ENCODE measurements around the genes MYOD1 and HTATIP2.

DNA sequence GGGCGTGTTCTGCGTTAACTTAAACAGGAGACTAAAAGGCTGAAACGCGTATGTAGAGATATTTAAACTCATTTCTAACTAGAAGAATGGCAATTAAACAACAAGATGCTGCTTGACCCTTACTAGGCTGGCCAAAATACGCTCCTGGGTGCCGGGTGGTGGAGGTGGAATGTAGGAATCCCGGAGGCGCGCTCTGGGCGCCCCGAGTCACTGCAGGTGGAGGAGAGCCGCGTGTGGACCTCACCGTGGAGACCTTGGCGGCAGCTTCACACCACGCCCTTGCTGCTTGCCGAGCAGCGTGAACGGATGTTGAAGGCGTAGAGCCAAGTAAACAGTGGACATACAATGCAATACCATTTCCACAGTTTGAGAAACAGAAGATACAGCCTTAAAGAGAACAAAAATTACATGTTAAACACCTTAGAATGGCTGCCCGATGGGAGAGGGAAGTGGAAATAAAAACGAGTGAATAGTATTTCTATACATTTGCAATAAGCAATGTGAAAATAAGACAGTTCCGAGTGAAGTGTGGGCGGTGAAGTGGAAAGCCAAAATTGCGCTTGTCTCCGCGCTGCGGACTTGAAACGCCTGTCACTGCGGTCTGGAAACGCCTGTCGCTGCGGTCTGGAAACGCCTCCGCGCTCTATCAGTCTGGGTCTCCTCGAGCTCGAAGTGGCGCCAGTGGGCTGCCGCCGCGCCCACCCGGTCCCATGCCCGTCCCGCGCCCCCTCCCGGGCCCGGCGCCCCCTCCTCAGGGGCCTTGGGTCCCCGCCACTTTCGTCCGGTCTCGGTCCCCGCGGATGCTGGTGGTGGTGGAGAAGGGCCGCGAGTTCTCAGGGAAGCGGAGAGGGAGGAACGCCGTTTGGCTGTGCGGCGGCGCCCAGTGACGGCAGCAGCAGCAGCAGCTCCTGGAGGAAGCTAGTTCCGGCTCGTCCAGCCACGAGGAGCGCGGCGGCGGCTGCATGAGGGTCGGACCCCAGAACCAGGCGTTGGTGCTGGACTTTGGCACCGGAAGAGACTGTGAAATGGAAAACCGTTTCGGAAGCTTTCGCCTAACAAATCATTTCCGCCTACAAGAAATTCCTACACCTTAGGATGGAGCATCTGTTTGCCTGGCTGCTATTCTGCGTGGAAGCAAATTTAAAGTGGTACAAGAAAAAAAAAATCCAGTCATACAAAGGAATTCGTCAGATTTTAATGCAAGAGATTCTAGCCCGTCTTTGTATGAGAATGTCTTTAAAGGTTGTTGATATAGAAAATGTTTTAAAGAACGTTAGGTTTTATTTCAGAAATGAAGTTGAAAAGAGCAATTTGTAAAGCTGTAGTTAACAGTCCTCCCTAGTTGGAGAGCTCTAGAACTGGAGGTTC is 1.7 kb downstream of the NCR3LG1 start:
- PRO-cap = bidirectional peak, plus-strand start at position 940 of the sequence, minus-strand start at position 885 of the sequence

GRCh38 chr11:17541250-17542019 is 2.8 kb downstream of the USH1C start:
- PRO-cap = no peak

- PRO-cap = no peak
These were observed at the start of gene MYOD1 for GRCh38 chr11:17719203-17719752. Gene MYOD1, plus strand, starts transcription at chr11:17719571.

DNA sequence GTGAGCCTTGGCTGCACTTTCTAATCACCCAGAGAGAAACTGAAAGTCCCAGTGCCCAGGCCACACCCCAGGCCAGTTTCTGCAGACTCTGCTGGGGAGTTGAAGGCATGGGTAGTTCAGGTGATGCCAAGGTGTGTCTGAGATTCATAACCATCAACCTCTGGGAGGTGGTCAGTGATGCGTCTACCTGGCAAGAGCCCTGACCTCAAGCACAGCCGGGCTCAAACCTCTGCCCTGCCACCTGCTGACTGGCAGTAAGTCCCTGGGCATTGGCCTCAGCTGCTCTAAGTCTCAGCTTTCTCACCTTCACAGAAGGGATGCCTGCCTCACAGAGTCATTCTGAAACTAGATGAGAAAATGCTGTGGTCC is 1.7 kb downstream of the SAA2 start:
- PRO-cap = no peak

- PRO-cap = no peak
These were observed 1.8 kb downstream of the HPS5 start for GRCh38 chr11:18320097-18320491.

GRCh38 chr11:18392356-18392806 is 2.0 kb upstream of the LDHA start:
- PRO-cap = no peak

DNA sequence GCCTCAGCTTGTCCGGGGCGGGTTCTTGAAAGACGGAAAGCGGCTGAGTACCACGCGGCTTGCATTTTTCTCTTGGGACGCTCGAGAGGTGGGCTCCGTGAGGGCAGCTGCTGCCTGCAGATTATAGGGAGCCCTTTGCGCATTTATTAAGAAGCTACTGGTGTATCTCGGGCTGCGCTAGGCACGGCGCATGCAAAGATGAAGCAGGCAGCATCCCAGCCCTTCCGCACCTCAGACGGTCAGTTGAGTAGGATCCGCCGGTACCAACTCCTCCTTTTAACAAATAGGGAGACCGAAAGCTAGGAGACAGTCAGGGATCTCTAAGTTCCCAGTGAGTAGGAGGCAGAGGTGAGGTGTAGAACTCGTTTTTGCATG is 660 bp downstream of the LDHA start:
- PRO-cap = no peak

GRCh38 chr11:18704376-18704732 is 5.8 kb downstream of the TMEM86A start:
- PRO-cap = no peak

DNA sequence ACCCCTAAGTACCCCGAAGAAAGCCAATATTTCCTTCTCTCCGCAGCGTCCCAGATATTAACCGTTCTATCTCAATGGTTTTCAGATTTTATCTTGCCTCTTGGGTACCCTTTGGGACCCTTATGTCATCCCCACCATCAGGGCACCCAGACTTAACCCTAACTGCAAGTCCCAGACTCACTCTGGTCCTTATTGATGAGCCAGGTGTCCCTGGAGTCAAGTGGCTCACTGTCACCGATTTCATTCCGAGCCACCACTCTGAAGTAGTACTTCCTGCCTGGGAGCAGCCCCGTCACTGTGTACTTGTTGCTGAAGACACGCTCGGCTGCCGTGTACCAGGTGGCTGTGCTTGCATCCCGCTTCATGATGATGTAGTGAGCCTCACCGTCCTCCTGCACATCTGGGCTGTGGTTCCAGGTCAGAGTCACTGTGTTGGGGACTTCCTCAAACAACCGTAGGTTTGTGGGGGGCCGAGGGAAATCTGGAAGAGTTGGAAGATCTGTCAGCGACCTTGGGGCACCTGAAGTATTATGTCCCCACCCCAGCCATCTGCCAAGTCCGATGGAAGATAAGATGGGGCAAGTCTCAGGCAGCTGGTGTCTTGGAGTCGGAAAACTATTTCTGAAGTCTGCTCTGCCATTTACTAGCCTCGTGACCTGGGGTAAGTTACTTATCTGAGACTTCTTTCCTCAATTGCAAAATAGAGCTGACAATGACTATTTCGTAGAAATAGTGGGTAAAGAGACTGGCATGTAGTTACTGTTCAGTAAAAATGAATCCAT is 8.3 kb downstream of the TMEM86A start:
- PRO-cap = bidirectional peak, plus-strand start at position 399 of the sequence, minus-strand start at position 260 of the sequence

GRCh38 chr11:19135347-19136467 is 18.7 kb downstream of the ZDHHC13 start:
- PRO-cap = no peak

DNA sequence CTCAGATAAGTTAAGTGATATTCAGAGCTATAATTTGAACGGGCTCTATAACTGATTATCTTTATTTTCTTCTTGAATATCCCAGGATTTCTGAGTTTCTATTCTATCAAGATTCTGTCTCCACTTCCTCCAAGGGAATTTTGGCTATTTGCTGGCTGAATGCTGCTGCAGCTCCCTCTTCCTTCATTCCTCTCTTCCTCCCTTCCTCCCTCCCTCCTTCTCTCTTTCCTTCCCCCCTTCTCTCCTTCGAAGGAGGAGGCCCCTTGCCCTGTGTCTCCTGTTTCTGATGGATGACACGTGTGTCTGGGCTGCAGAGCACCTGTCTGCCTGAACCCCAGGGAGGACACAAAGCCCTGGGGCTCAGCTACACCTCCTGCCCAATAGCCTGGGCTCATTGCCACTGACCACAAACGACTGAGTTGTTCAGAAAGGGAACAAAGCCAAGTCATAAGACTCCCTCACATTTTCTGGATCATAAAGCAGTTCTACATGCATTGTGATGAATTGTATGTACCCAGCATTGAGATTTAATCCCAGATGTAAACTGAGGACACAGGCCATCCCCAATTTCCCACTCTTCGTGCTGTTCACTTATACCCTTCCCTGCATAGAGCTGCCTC is 1.4 kb downstream of the CSRP3 start:
- PRO-cap = no peak

GRCh38 chr11:19234464-19235254 is 6.1 kb downstream of the E2F8 start:
- PRO-cap = no peak

- PRO-cap = no peak
These were observed 188.4 kb upstream of the NAV2 start for GRCh38 chr11:19524015-19524920.

GRCh38 chr11:19633172-19633751 is 79.4 kb upstream of the NAV2 start:
- PRO-cap = no peak

GRCh38 chr11:19739653-19740437 is 27.2 kb downstream of the NAV2 start:
- PRO-cap = no peak

DNA sequence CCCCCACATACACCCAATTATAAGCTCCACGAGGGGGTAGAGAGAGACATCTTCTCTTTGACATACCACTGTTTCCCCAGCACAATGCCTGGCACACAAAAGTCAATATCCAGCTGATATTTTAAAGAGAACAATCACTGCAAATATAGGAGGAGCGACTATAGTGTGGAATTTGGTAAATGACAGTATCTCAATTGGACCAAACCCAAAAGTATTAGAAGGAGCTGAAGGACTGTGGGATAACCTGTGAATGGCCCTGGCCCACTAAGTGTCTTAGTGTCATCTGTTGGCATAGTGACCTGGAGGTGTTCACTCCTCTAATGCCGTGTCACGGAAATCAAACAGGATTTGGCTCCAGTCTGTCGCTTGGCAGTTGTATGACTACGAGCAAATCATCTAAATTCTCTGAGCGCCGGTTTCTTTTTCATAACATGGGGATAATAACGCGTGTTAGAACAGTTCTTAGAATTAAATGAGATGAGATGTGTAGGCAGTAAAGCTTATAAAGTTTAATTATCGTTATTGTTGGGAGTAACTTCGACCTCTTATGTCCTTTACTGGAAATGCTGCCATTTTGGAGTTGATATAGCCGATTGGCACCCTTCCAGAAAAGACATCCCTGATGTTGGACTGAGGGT is 144.5 kb downstream of the DBX1 start:
- PRO-cap = bidirectional peak, plus-strand start at position 340 of the sequence, minus-strand start at position 251 of the sequence

DNA sequence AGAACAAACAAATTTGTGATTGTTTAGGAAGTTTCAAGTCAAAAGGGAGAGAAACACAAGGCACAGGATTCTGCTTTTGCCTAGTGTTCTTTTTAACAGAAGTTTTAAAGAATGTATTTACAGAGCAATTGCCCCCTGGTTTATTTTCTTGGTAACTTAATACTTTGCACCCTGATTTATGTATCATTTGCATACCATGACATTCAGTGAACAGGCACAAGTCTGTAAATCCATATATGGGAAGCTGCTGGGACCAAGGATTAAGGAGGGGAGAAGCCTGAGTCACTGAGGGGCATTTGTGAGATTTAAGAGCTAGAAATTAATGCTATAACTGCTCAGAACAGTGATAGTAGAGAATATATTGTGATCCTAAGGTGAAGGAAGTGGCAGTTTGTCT is 103.1 kb downstream of the DBX1 start:
- PRO-cap = no peak

DNA sequence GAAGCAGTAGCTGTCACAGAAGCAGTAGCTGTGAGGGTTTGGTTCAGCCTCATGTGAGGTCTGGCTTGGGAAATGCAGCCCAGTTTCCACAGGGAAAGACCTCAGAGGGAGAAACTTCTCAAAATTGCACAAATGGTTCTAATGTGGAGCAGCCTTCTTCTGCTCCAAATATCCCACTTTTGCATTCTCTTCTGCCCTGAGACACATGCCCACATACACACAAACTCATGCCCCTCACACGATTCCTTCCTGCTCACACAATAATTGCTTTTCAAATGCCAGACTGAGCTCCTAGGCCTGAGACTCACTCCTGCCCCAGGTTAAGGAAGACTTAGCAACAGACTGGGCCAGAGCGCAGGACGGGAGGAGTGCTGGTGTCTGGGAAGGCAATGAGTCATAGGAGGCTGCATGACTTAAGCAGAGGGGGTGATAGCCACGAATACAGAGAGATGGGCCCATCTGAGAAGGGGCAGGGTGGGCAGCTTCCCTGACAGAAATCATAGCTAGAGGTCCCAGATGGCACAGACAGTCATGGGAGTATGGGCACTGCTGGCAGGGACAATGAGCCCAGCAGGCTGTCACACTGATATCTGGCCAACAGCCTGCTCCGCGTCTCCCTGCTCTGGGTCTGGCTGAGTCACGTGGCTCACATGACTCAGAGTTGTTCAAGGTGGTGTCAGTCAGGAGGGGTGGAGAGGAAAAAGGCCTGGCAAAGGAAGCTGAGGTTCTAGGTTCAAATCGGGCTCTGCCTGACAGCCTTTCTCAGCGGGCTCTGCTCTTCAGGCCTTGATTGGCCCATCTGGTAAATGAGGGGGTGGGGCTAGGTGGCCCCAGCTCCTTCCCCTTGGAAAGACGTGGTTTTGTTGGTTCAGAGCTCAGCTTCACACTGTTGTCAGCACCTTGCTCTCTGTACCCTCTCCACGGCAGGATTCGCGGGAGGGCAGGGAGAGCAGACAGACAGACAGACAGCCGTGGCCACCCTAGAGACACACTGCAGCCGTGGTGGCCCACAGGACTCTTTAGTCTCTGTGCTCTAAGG is 48.0 kb downstream of the DBX1 start:
- PRO-cap = bidirectional peak, plus-strand start at position 859 of the sequence, minus-strand start at position 618 of the sequence

GRCh38 chr11:20363423-20364730 is at the start of gene HTATIP2:
Gene HTATIP2, plus strand, starts transcription at chr11:20363714.
- PRO-cap = bidirectional peak, plus-strand start at chr11:20363714, minus-strand start at chr11:20363659; bidirectional peak, plus-strand start at chr11:20364156, minus-strand start at chr11:20364043; bidirectional peak, plus-strand start at chr11:20364632, minus-strand start at chr11:20364526

DNA sequence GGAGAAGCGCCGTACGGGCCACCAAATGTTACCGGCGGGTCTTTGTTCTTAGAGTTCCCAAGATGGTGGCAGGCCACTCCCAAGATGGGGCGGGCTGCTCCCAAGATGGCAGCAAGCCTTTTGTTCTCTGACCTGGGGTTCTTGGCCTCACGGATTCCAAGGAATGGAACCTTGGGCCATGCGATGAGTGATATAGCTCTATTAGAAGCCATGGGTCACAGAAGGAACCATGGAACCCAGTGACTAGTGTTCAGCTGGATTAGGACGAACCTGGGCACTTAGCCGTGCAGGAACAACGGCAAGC is 25.0 kb upstream of the MUC15 start:
- PRO-cap = bidirectional peak, plus-strand start at position 82 of the sequence, minus-strand start outside the sequence

Measured in bronchus (tissue), 1 donor.